Penis (tissue), 1 donor: ENCODE measurements around the genes FNIP1, SLC22A4, IRF1 and IL13.

- PRO-cap = no peak
These were observed 39.3 kb upstream of the CDC42SE2 start for GRCh38 chr5:131224377-131225058.

DNA sequence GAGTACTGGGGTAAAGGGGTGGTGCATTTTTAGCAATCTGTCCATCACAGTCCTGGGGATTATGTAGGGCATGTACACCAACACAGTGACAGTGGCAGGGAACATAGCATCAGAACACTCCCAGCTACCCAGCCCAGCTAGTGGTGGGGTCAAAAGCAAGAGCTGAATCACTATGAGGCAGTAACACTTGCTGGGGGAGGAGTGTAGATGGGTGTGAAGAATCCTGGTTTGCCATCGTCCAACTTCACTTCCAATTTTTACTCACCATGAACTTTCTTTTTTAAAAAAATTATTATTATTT, 6.9 kb upstream of the CDC42SE2 start:
- PRO-cap = no peak

GRCh38 chr5:131266430-131266704, 2.5 kb downstream of the CDC42SE2 start:
- PRO-cap = no peak

GRCh38 chr5:131279150-131279645, 15.3 kb downstream of the CDC42SE2 start:
- PRO-cap = no peak

GRCh38 chr5:131395226-131396161, 131.6 kb downstream of the CDC42SE2 start:
- PRO-cap = no peak

- PRO-cap = no peak
These were observed 37.1 kb upstream of the RAPGEF6 start for GRCh38 chr5:131671944-131672800.

DNA sequence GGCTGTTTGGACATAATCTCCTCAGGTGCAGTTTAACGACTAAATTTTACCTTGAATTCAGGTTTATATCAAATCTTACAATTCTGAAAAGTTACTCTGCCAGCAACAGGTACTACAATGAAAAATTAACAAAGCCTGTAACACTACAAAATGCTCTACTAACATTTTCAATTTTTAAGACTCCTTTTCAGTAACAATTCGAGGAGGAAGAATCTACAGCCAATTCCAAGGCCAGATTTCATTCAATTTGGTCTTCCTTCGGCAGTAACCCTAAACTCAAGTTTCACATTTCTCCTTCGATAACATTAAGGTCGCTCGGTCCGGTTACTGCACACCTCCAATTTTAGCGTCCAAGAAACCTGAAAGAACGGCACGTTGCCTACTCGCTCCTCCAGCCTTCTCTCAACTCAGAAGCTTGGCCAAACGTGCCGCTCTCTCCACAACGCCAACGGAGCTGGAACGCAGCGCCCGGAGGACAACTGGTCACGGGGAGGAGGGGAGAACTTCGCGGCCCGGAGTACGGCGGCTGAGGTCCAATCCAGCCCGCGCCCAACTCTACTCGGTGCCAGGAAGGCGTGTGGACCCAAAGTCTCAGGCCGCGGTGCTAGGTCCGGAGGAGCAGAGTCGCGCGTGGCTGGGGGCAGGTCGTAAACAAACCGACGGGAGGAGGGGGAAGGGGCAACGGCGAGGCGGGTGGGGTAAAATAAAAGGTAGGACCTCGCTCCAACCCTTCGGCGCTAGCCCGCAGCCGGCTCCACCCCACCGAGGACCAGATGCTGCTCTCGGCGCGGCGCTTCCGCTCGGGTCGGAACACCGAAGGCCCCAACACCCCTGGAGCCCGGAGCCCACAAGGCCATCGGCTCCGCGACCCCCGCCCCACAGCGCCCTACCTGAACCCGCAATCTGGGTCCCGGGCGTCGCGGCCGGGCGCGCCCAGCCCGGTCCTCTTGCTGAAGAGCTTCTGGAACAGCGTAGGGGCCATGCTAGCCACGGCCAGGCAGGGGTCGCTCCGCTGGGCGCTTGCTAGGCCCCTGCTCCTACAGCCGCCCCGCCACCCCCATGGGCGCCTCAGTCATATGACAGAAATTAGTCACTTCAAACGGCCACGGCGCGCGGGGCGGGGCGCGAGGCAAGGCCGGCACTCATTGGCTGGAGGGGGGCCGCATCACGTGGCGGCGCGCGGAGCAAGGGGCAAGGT, at the start of gene FNIP1:
TSS of gene FNIP1 (minus strand) at position 1,078 of the 1,198 bp plus-strand sequence.
- PRO-cap = bidirectional peak, plus-strand start at position 594 of the sequence, minus-strand start at position 456 of the sequence; bidirectional peak, plus-strand start outside the sequence, minus-strand start at position 1,061 of the sequence

DNA sequence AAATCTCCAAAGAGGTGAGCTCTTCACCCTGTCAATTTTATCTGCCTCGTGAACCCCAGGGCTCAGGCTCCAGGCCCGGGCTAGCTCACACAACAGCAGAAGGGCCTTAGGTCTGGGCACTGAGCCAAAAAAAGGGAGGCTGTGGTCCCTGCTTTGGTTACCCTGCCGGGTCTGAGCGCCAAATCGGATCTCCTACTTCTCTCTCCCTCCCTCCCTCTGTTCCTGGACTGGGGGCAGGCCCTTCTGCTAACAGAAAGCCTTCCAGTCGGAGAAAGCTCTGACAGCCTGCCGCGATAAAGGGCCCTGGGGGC, 1.0 kb upstream of the SLC22A4 start:
- PRO-cap = no peak

DNA sequence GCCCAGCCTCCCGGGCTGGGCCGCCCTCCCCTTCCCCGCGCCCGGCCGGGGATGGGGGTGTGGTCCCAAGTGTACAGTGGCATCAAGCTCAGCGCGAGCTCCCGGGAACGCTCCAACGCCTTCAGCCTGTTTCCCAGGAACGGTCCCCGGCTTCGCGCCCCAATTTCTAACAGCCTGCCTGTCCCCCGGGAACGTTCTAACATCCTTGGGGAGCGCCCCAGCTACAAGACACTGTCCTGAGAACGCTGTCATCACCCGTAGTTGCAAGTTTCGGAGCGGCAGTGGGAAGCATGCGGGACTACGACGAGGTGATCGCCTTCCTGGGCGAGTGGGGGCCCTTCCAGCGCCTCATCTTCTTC, at the start of gene SLC22A4:
TSS of gene SLC22A4 (plus strand) at position 68 of the 359 bp plus-strand sequence.
- PRO-cap = bidirectional peak, plus-strand start at position 85 of the sequence, minus-strand start outside the sequence

DNA sequence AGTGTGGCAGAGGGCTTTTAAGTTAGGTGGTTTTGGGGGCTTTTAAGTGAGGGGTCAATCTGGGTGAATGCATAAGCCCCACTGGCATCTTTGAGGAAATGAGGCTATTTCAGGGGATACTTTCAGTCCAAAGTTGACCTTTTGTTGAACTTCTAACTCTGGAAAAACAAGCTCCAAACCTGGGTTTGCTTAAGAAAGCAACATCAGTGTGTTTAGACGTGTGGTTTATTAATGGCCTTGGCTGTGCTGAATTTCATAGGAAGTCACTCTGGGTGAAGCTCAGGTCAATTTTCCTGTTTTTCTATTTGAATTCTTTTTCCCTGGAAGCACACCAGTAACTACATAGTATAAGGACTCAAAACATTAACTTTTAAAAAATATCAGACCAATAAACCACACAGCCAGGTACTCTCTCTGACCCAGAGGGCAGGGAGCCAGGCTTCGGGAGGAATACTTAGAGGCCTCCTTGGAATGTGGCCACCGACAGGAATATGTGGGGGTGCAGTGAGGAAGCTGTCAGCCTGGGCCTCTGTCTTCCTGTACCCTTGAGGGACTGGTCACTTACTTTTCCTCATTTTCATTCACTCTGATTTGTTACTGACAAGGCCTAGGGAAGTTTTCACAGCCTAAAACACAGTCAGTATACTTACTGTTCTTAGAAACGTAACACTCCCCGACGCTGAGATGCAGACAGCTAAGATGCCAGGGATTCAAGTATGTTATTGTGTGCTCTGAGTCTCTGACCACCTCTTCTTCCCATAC, 18.8 kb downstream of the SLC22A5 start:
- PRO-cap = no peak

- PRO-cap = no peak
These were observed 47.5 kb downstream of the SLC22A5 start for GRCh38 chr5:132416989-132417369.

DNA sequence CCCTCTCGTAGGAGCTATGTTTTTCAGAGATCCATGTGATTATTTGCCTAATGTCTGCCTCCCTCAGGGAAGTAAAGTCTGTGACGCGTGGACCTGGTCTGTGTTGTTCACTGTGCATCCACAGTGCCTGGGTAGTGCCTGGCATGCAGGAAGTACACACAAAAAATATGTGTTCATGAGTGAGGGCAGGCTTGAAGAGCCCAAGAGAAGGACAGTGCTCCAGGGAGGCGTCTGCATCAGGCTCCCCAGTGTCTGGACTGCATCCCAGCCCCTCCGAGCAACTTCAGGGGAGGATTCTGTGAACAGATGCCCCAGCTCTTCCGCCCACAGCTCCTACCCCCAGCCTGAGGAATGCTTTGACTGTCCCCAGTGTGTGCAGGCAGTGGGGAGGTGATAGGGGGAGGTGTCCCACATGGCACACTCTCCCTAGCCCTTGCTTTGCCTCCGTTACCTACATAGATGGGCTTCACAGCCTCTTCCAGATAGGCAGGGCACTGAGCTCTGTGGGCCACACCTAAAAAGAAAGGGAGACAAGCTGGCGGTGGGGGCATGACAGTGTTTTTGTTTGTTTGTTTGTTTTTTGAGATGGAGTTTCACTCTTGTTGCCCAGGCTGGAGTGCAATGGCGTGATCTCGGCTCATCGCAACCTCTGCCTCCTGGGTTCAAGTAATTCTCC, 25.4 kb downstream of the IRF1 start:
- PRO-cap = no peak

DNA sequence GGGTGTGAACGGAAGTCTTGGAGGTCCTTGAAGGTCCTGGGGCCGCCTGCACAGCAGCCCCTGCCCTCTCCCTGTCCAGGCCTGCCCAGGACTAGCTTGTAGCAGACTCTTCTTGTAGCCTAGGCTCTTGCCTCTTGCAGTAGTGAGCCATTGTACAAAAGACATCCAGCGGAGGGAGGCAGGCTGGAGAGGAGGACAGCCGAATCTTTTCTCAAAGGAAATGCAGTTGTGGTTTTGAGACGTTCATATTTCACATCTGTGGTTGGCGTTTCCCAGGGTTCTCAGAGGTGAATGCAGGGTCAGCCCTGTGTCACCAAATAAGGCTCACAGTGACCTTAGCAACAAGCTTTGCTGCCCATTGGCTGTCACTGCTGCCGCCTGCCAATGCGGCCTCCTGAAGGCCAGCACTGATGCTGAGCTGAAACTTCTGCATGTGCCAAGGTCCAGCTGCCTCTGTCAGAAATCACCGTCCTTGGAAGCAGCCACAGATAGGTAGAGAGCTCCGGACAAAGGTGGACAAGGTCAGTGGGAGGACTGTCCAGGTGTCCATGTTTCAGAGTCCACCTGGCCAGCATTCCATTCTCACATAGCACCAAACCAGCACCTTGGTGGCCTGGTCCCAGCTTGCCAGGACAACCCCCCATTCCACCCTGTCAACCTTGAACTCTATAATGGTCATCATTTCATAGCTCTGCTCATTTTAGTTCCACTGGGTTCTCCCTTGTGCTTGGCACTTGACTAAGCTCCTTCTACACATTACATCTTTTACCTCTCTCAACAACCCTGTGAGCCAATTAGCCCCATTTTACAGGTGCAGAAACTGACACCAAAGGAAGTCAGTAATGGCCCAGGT, 23.7 kb downstream of the IRF1 start:
- PRO-cap = no peak

DNA sequence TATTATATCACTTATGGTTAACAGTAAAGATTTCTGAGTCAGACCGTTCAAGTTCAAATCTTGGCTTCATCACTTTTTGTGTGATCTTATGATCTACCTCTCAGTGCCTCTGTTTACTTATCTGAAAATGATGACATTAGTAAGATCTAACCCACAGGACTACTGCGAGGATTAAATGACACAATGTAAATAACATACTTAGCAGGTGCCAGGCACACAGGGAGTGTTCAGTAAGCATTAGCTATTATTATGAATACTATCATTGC, 2.0 kb downstream of the IRF1 start:
- PRO-cap = no peak

GRCh38 chr5:132489856-132490883, at the start of gene IRF1:
Gene IRF1, minus strand, starts transcription at chr5:132490773.
- PRO-cap = bidirectional peak, plus-strand start at chr5:132489977, minus-strand start at chr5:132489699; bidirectional peak, plus-strand start at chr5:132491020, minus-strand start at chr5:132490773

GRCh38 chr5:132655789-132656616, 2.0 kb upstream of the IL13 start:
- PRO-cap = no peak

DNA sequence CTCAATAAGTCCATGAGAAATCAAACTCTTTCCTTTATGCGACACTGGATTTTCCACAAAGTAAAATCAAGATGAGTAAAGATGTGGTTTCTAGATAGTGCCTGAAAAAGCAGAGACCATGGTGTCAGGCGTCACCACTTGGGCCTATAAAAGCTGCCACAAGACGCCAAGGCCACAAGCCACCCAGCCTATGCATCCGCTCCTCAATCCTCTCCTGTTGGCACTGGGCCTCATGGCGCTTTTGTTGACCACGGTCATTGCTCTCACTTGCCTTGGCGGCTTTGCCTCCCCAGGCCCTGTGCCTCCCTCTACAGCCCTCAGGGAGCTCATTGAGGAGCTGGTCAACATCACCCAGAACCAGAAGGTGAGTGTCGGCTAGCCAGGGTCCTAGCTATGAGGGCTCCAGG, at the start of gene IL13:
TSS of gene IL13 (plus strand) at position 177 of the 407 bp plus-strand sequence.
- PRO-cap = no peak

DNA sequence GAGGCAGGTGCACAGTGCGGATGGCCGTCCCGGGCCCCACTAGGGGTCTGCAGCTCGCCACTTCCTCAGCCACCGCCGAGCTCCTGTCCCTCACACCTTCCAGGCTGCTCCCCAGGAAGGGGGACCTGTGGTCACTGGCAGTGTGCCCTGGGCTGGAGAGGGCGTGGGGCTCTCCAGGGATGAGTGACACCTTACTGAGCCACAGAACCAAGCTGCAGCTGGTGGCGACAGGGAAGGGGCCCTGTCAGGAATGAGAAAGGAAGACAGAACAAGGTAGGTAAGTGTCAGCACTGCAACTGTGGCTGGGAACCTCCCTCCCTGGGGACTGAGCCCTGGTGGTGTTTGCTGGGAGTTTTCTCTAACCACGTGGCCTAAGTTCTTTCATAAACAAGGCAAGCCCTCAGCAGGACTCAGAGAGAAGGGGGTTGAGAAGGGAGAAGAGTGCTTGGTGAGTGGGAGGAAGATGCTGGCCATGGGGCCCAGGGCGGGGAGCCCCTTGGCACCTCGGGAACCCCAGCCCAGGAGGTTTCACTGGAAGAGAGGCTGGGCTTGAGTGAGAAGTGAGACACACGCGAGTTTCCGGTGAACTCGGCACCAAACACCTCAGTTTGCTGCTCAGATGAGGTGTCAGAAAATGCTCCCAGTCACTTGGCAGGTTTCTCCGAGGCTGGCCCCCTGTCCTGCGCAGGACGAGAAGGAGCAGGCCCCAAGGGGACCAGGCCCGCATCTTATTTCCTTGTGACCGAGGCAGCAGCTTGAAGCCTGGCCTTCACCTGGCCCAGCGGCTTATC, 5.2 kb downstream of the IL13 start:
- PRO-cap = unidirectional peak, plus-strand start at position 413 of the sequence

GRCh38 chr5:132674607-132675525, 1.1 kb downstream of the IL4 start:
- PRO-cap = bidirectional peak, plus-strand start at chr5:132674889, minus-strand start at chr5:132674694; unidirectional peak, minus-strand start at chr5:132675141

- PRO-cap = no peak
These were observed 13.4 kb downstream of the SEPTIN8 start for GRCh38 chr5:132763581-132764159.